Ovary (tissue), 7 donors: ENCODE measurements around the gene ENPP7.

GRCh38 chr17:79657844-79658561 lies 47.2 kb upstream of the RBFOX3 start:
- PRO-cap, 7 experiments = no peak in any of the 7 experiments
- RAMPAGE, long total RNA, 2 experiments = no peak in any of the 2 experiments

DNA sequence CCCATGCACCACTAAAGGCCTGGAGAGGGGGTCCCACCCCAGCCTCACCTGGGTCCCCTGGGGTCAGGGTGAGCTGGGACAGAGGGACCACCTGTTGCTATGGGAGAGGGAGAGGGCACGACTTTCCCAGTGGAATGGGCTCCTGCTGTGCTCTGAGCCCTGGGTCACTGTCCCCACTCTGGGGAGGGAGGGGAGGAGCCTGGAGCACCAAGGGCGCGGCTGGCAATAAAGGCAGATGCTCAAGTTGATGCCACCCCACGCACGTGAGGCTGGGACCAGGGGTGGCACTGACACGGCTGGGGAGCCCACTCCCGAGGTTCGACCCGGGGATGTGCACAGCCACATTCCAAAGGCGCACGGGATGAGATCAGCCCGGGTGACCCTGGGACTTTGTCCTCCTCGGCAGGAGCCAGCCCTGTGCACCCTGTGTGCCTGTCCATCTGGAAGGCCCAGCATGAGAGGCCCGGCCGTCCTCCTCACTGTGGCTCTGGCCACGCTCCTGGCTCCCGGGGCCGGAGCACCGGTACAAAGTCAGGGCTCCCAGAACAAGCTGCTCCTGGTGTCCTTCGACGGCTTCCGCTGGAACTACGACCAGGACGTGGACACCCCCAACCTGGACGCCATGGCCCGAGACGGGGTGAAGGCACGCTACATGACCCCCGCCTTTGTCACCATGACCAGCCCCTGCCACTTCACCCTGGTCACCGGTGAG lies at the start of gene ENPP7:
Gene ENPP7, plus strand, starts transcription at position 258 of the 712 bp plus-strand sequence.
- PRO-cap, 7 experiments = no peak in any of the 7 experiments
- RAMPAGE, long total RNA, 2 experiments = no peak in any of the 2 experiments

DNA sequence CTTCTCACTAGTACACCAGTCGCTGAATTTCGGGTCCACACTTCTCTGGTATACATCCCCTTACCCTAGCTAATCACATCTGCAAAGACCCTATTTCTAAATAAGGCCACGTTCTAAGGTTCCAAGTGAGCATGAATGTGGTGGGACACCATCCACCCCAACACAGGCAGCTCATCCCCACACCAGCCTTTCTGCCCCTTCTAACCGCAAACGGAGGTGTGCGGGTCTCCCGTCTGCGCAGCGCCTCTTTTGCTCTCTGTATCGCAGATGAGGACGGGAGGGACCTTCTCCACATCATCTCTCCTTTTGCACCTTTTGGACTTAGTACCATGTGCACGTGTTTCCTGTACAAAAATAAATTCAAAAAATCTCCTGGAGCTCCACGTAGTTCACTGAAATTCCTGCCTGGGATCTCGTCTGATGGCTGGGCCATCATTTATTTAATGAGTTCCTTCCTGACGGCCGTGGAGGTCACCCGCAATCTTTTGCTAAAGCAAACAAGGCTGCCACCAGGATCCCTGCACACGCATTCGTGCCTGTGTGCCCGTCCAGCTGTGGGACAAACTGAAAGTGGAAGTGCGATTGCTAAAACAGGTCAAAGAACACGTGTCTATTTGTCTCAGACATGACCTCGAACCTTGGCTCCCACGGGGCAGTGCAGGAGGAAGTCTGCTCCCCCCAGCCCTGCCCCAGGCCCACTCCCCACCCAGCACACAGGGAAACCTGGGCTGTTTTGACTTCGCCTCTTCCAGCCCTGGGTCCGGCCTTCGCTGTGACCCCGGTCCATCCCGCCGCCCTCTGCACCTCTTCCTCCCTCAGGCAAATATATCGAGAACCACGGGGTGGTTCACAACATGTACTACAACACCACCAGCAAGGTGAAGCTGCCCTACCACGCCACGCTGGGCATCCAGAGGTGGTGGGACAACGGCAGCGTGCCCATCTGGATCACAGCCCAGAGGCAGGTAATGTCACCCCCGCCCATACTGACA lies 2.2 kb downstream of the ENPP7 start:
- PRO-cap, 7 experiments = peak in 1 of 7 experiments; most common minus-strand start position 561 of the sequence (in 1)
- RAMPAGE, long total RNA, 2 experiments = no peak in any of the 2 experiments

GRCh38 chr17:79740388-79740879 lies 9.7 kb downstream of the ENPP7 start:
- PRO-cap, 7 experiments = no peak in any of the 7 experiments
- RAMPAGE, long total RNA, 2 experiments = no peak in any of the 2 experiments

DNA sequence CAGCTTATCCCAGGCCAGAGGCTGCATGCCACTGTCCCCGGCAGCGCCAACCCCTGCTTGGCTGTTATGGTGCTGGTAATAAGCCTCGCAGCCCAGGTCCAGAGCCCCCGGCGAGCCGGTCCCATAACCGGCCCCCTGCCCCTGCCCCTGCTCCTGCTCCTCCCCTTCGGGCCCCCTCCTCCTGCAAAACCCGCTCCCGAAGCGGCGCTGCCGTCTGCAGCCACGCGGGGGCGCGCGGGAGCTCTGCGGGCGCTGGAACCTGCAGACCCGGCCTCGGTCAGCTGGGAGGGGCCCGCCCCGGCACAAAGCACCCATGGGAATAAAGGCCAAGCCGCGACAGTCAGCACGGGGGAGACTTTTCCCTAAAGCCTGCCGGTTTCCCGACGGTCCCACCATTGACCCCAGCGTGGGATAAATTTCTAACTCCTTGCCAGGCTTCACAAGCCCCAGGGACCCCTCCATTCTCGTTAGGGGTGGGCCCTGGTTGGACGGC lies 11.2 kb downstream of the ENPP7 start:
- PRO-cap, 7 experiments = no peak in any of the 7 experiments
- RAMPAGE, long total RNA, 2 experiments = no peak in any of the 2 experiments

DNA sequence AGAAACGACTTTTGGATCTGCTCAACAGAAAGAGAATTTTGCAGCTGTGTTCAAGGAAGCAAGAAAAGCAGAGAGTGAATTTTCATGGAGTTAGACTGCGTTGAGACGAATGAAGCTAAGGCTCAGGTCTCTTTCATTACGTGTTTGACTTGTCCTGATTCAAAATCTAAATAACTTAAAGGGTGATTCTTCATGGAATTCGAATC lies 1.1 kb upstream of the CBX2 start:
- PRO-cap, 7 experiments = peak in 2 of 7 experiments; most common plus-strand start position 93 of the sequence (in 2)
- RAMPAGE, long total RNA, 2 experiments = no peak in any of the 2 experiments

GRCh38 chr17:79812580-79813542 lies 16.0 kb upstream of the CBX8 start:
- PRO-cap, 7 experiments = no peak in any of the 7 experiments
- RAMPAGE, long total RNA, 2 experiments = no peak in any of the 2 experiments

GRCh38 chr17:79826115-79826857 lies 13.0 kb downstream of the CBX4 start:
- PRO-cap, 7 experiments = no peak in any of the 7 experiments
- RAMPAGE, long total RNA, 2 experiments = no peak in any of the 2 experiments

- PRO-cap, 7 experiments = no peak in any of the 7 experiments
- RAMPAGE, long total RNA, 2 experiments = no peak in any of the 2 experiments
Measured at GRCh38 chr17:79930762-79931671, 91.8 kb upstream of the CBX4 start.

DNA sequence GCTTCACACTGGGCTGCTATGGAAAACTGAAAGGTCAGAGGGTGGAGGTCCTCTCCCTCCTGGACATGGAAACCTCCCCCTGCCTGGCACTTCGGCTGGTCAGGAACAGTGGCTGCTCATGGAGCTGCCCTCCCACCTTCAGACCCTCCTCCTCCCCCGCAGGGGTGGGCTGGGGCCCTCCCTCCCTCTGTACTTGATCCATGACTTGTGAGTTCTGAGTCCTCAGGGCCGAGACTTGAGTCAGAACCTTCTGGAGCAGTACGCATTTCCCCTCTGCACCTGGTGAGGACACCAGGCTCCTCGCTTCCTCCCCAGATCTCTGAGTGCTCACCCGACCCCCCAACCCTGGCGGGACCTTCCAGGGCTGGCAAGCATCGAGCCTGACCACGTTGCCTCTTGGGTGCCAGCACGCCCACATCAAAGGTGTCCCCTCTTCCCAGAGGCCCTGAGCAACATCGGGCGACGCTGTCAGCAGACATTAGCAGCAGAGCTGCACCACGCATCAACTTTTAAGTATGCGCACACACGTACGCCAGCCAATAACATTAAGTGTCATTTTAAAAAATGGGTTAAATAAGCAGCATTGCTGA lies 98.2 kb downstream of the TBC1D16 start:
- PRO-cap, 7 experiments = no peak in any of the 7 experiments
- RAMPAGE, long total RNA, 2 experiments = no peak in any of the 2 experiments

GRCh38 chr17:80029112-80029830 lies 6.4 kb downstream of the TBC1D16 start:
- PRO-cap, 7 experiments = no peak in any of the 7 experiments
- RAMPAGE, long total RNA, 2 experiments = no peak in any of the 2 experiments

- PRO-cap, 7 experiments = no peak in any of the 7 experiments
- RAMPAGE, long total RNA, 2 experiments = no peak in any of the 2 experiments
Measured at GRCh38 chr17:80069810-80070285, 31.5 kb upstream of the GAA start.

DNA sequence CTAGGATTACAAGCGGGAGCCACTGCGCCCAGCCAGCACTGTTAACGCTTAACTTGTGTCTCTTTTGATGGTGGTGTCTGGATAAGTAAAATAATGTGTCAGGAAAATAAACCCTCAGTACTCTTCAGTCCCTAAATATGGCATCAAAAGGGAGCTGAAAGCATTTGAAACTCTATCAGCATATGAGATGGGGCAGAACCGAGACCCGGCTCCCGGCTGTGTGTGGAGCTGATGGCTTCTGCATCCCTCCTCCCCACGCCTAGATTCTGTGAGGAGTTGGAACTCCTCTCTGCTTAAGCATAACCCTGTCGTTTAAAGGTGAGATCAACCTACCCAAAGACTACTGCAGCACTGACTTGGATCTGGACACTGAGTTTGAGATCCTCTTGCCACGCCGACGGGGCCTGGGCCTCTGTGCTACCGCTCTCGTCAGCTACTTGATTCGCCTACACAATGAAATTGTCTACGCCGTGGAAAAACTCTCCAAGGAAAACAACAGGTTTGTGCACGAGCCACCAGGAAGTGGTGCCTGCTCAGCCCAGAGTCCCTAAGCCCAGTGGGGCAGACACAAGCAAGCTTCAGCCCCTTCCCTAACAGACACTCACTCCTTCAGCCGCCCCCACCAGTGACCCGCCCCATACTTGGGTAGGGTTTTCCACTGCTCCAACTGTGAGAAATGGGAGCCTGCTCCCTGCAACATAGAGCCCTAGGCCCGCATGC lies 28.9 kb upstream of the ENDOV start:
- PRO-cap, 7 experiments = no peak in any of the 7 experiments
- RAMPAGE, long total RNA, 2 experiments = no peak in any of the 2 experiments

DNA sequence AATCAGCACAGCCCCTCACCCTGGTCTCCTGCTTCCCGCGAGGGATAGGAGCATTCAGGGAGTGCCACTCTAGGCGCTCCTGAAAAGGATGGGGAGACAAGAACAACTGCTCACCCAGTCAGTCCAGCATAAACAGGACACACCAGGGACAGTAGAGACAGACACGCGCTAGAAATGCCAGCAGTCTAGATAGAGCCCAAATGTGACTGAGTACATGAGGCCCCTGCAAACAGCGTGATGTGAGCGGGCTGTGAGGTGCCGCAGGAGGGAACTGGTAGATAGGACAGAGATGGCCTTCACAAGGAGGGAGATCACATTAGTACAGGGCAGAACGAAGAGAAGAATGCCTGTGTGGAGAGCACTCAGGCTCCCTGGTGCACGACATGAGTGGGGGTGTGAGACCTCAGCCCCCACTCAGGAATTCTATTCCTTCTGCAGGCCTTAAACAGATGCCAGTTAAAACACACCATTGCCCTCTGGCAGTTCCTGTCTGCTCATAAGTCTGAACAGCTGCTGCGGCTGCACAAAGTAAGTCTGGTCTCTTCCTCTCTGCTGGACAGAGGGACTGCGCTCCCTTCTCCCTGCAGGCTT lies 25.5 kb upstream of the ENDOV start:
- PRO-cap, 7 experiments = no peak in any of the 7 experiments
- RAMPAGE, long total RNA, 2 experiments = no peak in any of the 2 experiments

DNA sequence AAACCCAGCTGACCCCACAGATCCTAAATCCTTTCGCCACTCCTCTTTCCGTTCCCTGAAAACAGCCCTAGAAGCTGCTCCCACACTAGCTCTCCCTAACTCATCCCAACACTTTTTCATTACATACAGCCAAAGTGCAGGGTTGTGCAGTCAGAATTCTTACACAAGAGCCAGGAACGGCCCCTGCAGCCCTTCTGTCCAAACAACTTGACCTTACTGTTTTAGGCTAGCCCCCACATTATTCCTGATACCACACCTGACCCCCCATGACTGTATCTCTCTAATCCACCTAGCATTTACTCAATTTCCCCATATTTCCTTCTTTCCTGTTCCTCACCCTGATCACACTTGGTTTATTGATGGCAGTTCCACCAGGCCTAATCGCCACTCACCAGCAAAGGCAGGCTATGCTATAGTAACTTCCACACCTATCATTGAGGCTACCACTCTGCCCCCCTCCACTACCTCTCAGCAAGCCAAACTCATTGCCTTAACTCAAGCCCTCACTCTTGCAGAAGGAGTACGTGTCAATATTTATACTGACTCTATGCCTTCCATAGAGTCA lies 11.3 kb upstream of the ENDOV start:
- PRO-cap, 7 experiments = no peak in any of the 7 experiments
- RAMPAGE, long total RNA, 2 experiments = no peak in any of the 2 experiments

GRCh38 chr17:80408638-80409305 lies 6.2 kb upstream of the ENDOV start:
- PRO-cap, 7 experiments = peak in 2 of 7 experiments; most common minus-strand start chr17:80409021 (in 2)
- RAMPAGE, long total RNA, 2 experiments = no peak in any of the 2 experiments

GRCh38 chr17:80873356-80873978 lies 118.2 kb upstream of the CHMP6 start:
- PRO-cap, 7 experiments = no peak in any of the 7 experiments
- RAMPAGE, long total RNA, 2 experiments = no peak in any of the 2 experiments

DNA sequence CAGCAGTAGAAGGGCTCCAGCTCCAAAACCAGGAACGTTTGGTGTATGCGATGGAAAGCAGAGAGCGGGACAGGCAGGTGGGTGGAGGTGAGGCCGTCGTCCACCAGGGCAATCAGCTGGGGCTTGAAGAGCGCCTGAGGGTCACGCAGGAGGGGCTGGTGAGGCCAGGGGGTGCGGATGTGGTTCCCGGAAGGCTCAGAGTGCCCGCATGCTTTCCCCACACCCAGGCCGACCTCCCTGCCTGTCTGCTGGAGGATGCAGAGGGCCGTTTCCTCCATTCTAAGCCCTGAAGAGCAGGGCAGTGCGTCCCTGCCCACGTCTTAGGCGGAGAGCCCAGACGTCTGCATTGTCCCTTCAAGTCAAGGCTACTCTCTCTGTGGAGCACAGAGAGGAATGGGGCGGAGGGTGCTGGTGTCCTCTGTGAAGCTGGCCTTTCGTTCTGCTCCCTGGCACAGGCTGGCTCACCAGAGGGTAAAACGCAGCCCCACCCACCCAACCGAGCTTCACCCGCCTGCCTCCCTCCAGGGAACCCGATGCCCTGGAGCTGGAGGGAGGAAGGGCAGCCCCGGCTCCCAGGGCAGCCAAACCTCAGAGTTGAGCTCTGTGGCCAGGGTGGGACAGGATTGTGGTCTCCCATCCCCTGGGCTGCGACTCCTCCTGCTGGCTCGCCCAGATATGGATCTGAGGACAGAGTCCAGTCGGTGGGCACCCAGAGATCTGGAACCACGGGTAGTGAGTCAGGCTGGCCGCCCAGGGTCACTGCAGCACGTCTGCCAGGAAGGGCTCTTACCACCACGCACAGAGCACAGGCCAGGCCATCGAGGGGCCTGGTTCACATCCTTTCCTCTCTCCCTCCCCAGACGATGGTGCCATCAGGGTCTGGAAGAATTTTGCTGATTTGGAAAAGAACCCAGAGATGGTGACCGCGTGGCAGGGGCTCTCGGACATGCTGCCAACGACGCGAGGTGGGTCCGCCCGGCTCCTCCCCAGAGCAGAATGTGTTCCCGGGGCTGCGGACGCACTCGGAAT lies 42.7 kb upstream of the CHMP6 start:
- PRO-cap, 7 experiments = peak in 1 of 7 experiments; most common plus-strand start position 554 of the sequence (in 1); most common minus-strand start position 378 of the sequence (in 1)
- RAMPAGE, long total RNA, 2 experiments = no peak in any of the 2 experiments

DNA sequence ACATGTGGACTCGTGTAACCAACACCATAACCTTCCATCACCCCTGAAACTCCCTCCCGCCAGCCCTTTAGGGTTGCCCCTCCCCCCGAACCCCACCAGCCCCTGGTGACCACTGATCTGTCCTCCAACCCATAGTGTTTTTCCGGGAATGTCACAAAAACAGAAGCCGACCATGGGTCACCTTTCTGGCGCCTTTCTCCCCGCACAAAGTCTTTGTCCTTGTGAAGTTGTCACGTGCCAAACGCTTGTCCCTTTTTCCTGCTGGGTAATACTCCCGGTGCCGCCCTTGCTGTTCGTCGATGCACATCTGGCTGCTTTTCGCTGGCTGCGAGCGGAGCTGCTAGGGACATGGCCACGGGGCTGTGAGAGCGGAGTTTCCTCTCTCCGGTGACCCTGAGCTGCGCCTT lies 11.9 kb downstream of the CHMP6 start:
- PRO-cap, 7 experiments = no peak in any of the 7 experiments
- RAMPAGE, long total RNA, 2 experiments = no peak in any of the 2 experiments

DNA sequence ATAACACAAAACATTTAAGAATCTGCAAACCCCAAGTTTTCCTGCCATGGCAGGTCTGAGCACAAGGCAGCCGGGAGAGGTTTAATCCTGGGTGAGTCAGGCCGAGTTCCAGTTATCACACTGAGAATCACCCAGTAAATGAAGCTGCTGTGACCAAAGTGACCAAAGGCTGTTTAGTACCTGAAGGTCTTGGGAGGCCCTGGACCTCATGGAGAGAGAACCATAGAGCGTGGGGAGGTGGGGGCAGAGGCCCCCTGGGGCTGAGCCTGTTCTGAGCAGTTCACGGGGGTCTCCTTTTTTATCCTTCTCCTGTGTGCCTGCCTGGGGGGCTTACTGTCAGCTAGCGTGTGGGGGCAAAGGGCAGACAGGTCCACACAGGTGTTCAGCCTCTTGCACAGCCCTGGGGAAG lies 15.7 kb upstream of the BAIAP2 start:
- PRO-cap, 7 experiments = no peak in any of the 7 experiments
- RAMPAGE, long total RNA, 2 experiments = no peak in any of the 2 experiments